Cardiac atrium fibroblast (primary cell): ENCODE measurements around the genes CBLL2, KLHL15 and TAB3.

DNA sequence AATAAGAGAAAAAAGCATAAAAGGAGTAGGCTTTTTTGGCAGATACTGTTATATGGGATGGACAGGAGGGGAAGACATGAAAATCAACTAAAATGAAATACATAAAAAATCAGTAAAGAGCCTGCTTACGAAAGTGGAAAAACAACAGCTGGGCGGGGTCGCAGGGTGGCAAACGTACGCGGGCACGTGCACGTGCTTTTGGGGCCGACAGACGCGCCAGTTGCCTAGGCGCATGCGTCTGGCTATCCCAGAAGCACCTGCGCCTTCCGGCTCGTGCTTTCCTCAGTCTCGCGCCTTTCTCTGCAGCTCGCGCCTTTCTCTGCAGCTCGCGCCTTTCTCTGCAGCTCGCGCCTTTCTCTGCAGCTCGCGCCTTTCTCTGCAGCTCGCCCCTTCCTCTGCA, 204 bp downstream of the YY2 start:
- RAMPAGE, long total RNA: no peak

DNA sequence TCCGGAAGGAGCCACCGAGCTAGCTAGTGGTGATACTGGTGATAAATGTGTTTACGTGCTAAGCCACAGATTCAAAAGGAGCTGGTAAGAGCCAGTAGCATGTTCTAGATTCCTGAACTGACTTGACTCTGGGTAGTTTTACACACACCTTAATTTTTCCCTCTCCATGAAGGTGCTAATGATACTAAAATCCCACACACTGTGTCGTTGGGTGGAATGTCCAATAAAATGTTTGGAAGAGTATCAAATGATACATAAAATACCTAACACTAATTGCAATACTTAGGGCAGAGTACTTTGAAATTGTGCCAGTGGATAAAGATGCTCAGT, 8.5 kb downstream of the SMS start:
- RAMPAGE, long total RNA: no peak

DNA sequence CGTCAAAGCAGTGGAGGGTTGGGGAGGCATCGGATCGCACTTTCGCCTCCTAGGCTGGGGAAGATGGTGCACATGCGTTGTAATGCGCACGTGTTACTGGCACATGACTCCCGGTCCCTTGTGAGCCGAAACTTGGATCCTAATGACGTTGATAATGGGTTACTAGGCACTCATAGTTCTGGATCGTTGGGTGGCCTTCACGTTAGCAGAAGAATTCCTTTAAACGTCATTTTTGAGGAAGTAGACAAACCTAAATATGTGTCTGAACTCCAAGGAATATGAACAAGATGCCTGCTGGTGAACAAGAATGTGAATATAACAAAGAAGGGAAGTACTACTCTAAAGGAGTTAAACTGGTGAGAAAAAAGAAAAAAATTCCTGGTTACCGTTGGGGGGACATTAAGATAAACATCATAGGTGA, at the start of gene CBLL2:
CBLL2 (plus strand) TSS at position 200 of the 421 bp plus-strand sequence.
- RAMPAGE, long total RNA: no peak

GRCh38 chrX:23845568-23845890, 62.2 kb downstream of the APOO start:
- RAMPAGE, long total RNA: no peak

GRCh38 chrX:23883439-23883916, 24.3 kb downstream of the APOO start:
- RAMPAGE, long total RNA: no peak

- RAMPAGE, long total RNA: no peak
These were observed at the start of gene KLHL15 for GRCh38 chrX:24026905-24027563. TSS of gene KLHL15 (minus strand) at chrX:24027186.

DNA sequence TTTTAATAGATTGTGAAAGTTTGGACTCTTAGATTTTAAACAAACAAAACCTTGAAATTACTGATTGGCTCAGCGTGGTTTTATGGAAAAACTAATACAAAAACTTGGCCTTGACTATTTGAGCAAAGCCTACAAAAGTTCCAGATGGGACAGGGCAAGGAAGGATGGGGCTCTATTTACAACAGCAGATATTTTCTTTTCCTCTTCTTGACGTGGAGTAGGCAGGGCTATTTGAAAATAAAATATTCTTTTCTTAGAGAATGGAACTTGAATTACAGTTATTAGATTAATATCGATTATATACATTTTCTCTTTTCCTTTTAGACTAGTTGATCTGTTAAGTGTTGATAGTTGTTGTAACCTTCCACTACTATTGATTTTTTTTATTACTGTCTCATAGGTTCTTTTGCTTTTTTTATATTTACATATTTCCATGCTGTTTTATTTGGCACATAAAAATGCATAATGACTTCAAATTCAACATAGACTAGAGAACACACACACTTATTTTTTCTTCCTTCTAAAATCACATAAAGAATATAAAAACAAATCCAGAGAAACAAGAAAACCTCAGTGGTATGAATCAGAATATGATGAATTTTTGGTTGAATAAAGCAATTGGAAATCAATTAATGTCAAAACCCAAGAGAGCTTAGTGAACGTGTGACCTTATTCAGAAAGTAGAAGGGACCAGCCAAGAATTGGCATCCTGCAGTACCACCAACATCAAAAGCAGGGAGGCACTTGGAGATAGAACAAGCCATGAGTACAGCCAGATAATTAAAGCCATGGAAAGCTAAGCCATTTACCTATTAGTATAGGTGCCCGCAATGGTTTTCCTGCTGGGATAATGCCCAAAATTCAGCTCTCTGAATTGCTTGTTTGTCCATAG, 16.9 kb downstream of the ZFX start:
- RAMPAGE, long total RNA: no peak

DNA sequence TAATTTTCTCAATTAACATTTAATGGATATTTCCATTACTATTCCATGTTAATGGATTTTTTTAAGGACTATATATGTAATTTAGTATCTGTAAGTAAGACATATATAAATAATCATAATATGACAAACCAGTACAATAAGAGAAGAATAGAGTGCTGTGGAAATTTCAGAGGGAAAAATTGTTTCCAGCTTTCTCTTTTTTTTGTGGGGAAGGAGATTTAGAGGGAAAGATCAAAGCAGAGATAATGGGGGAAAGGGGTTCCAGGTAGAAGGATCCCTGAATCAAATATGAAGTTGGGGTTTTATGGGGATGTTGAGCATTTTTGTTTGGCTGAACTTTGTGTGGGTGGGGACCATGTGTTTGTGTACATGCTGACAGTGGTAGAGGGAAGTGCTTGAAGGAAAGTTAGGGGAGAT, 21.5 kb downstream of the ZFX start:
- RAMPAGE, long total RNA: no peak

DNA sequence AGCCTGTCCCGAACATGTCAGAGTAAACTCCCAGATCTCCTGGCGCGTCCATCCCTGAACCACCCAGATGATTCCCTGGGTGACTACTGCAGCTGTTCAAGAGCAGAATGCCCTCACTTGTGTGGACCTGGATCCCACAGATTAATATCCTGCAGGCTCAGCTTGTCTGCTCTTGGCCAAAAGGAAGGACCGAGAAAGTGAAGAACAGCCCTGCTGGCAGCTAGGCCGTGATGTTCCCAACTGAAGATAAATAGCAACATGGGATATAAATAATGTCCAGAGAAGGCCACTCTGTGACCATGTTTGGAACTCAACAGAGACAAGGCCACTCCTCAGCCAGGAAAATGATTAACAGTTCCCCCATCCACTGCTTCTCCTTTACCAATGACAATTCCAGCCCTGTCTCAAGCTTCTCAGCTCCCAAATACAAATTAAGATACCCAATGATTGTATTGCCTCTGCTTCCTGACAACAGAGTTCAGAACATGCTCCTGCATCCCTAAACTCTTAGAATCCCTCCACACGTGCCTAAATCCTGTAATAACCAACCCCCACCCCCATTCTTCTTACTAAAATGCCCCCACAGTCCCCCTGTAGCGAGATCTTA, 21.4 kb downstream of the SUPT20HL2 start:
- RAMPAGE, long total RNA: no peak

DNA sequence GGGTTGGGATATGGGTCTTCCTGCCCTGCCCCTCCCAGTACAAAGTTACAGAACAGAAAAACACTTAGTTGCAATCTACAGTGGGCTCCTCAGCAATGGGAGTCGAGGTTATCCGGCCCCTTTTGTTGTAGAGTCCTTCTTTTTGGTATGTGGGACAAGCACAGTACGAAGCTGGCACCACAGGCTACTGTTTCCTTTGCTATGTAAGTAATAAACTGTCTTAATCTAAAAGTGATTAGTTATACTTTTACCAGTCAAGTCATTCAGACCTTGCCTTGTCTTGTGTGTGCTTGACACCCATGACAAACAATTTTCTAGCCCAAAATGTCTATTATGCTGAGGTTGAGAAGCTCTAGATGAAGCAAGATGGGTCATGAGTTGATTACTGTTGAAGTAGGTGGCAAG, 15.5 kb upstream of the PCYT1B start:
- RAMPAGE, long total RNA: no peak

DNA sequence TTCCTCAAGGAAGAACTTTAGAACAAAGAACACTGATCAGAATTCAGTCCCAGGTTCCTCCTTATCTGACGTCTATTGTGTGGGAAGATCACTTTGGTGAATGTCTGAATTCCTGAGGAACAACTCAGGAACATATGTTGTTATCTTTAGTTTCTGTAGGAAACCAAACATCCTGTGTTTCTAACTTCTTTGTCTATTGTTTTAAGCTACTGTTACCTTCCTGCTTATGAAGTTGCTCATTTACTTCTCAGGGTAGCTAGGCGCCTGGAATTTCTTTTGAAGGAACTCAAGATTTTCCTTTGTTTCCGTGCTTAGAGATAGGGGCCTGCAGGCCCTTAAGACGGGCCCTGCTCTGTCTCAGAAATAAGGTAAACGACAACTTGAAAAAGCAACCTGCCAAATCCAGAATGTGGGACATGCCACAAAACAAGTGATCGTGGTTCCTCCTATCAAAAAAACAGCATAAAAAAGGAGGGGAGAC, 46.2 kb downstream of the MAGEB5 start:
- RAMPAGE, long total RNA: no peak

GRCh38 chrX:28205718-28206445, 224.6 kb upstream of the DCAF8L1 start:
- RAMPAGE, long total RNA: no peak

DNA sequence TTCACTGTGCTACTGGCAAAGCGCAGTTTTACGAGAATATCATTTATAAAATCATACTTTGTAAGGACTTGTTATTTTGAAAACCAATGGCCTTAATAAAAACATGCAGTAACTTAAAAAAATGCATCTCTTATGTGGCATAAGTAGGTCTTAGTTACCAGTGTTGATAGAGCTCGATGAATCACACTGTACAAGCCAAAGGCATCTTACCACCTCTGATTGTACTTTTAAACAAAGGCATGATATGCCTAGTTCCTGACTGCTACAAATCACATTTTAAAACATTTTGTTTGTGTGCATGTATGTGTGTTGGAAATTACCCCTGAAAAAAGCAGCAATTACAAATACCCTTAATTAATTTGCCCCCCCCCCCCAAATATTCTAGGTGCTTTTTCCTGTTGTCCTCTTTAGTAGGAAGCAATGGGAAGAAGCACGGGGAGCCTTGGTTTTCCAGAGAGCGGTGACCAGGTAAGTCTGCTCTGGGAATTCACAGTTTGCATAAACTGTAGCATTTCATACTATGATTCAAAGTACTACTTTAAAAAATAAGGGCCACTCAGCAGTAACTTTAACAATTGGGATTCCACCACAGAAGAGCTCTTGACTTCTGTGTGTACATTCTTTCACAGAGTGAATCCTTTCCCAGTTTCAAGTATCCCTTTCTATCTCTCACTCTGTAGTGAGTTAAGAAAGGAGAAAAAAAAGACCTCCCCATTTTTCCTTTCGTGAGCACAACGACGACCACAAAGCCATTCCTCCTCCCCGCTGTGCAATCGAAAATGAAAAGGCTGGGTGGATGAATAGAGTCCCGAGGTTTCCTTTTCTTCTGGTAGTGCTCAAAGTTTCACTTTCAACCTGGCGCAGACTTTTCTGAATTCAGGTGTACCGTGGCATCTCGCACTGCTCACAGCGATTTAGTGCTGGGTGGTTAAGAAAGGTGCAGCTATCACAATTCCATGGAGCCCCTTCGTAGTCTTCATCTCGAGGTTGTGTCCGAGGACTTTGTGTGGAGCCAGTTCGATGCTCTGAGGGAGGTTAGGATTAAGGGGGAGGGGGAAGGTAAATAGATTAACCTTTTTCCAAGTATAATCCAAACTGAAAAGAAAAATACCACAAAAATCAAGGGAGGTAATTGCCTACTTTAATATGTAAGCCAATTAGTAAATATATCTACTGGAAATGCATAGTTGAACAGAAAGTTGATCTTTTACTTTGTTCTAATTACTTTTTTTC, 58.1 kb downstream of the TAB3 start:
- RAMPAGE, long total RNA: no peak

- RAMPAGE, long total RNA: no peak
These were observed at the start of gene TAB3 for GRCh38 chrX:30888729-30889790. TSS of gene TAB3 (minus strand) at chrX:30889254.

GRCh38 chrX:31600721-31600920, 528.8 kb upstream of the FTHL17 start:
- RAMPAGE, long total RNA: no peak

DNA sequence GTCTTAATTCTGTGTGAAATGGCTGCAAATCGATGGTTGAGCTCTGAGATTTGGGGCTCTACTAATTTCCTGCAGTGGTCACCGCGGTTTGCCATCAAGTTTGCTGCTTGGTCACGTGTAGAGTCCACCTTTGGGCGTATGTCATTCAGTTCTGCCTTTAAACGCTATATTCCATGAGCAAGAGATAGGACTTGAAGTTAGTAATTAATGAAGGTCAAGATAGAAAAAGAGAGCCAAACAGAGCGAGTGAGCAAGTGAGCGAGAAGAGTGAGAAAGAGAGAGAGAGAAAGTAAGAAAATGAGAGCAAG, 848.6 kb downstream of the DMD start:
- RAMPAGE, long total RNA: no peak

DNA sequence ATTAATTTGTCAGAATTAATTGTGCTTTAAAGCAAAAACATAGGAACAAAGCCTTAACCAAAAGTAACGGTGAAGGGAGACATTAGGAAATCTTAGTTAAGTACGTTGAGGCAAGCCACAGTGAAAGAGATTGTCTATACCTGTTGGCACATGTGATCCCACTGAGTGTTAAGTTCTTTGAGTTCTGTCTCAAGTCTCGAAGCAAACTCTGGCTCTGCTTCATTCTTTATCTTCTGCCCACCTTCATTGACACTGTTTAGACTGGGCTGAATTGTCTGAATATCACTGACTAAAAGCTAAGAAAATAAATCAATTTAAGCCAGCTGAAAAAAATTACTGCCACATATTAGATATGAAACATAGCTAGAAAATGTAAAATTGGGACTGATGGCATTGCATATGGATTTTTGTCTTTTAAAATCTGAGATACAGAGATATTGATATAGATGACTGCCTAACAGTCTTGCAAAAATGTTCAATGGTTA, 748.0 kb downstream of the DMD start:
- RAMPAGE, long total RNA: no peak

DNA sequence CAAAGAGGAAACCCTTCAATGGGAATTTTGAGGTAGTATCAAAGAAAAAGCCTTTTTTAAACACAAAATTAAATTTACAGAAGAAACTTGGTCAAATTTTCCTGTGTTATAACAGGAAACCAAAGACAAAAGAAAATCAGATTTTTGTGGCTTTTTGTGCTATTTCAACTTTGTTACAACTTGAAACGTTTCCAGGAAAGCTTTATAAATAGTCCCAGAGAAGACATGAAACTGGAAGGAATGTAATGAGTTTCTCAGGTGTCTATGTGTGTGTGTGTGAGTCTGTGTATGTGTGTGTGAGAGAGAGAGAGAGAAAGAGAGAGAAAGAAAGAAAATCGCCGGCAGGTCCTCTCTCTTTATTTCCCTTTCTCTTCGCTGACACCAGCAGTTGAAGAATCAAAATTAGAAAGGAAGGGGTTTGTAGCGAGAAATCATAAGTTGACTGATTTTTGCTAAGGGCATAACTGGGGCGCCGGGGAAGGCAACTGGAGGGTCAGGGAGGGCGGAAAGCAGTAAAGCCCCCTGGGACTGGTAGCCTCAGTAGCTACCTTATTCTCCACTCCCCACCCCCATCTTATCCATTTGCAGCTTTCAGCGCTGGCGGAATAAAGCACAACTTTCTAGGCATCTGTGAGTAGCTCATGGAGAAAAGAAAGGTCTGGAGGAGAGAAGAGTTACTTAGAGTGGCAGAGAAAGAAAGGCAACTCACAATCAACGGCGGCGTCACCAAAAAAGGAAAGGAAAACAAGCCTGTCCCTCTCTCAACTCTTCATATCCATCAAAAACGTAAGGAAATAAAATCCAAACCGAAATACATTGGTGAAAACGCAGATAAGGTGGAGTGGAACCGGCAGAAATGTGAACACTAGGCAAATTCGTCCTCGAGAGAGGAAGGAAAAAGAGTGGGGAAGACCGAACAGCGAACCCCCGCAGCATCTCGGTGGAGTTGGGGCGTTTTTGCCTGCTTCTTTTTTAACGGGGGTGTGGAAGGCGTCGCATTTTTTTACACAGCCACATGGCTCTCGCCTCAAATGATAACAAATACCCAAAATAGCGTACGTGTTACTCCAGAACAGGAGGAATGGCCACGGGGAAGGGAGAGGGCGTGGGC, 1.3 kb downstream of the TMEM47 start:
- RAMPAGE, long total RNA: no peak

DNA sequence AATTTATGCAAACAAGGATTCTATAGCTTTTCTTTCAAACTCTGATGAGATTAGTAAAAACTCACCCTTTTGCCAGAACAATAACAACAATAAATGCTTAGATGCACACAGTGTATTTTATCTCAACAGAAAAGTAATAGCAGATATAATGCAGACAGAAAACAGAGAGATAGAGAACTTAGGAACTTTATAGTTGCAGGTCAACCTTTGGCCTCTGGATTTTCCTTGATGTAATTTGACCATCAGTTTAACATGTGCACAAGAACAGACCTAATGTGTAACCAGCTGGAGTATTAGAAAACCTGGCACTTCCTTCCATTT, 358.6 kb upstream of the MAGEB16 start:
- RAMPAGE, long total RNA: no peak

GRCh38 chrX:35884131-35884622, 35.4 kb upstream of the CFAP47 start:
- RAMPAGE, long total RNA: no peak